Measurements from ENCODE around the genes MAGEB18, FTHL17, CYBB and SYTL5.

DNA sequence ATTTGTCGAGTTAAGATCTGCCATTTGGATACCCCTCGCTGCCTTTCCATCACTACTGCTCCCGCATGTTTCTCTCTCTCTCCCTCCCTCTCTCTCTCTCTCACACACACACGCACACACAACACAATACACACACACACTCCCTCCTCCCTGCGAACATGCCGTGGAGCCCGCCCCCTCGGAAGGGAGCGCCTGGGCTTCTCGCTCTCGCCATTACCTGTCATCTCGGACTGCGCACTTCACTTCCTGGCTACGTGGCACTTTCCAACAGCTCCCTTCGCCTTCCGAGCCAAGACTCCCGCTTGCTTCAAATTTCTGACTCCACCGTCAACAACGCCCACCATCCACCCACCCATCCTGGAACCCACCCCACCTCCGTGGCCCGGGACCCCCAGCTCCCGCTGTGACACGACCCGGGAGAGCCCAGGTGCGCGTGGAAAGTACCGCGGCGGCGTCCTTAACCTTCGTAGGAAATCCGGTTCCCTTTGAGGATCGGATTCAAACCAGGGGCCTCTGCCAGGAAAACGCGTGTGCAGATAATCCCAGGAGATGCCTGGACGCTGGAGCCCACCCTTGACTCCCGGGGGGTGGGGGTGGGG, 12.6 kb downstream of the ARX start:
- PRO-cap, result no peak
- RAMPAGE, long total RNA, 2 experiments, result no peak in any of the 2 experiments

GRCh38 chrX:26138249-26138558, at the start of gene MAGEB18:
TSS of gene MAGEB18 (plus strand) at chrX:26138343.
- PRO-cap, result no peak
- RAMPAGE, long total RNA, 2 experiments, result no peak in any of the 2 experiments

- PRO-cap, result no peak
- RAMPAGE, long total RNA, 2 experiments, result no peak in any of the 2 experiments
Observed at GRCh38 chrX:28043088-28043425, 61.8 kb upstream of the DCAF8L1 start.

DNA sequence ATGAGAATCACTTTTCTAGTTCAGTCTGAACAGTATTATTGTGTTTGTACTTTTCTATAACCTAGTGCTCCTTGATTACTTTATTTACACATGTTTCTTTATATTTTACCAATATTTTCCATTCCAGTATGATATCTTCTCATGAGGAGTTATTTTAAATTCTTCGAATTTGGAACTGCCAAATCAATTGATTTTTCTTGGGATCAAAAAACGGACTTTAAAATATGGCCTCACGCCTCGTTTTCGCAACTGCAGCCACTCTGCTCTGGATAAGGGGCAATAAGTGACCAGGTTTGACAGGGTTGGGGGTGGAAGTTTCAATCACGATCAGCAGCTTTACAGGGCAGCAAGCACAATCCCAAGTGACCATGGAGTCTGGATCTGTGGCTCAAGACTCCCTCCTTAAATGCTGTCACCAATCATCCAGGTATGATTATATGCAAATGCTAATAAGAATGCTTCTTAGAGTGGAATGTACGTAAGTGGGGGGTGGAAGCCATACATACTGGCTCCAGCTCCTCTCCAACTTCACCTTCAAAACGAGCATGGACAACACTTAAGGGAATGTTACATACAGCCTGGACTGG, 176.8 kb upstream of the DCAF8L1 start:
- PRO-cap, result no peak
- RAMPAGE, long total RNA, 2 experiments, result no peak in any of the 2 experiments

GRCh38 chrX:28851767-28852207, 264.5 kb downstream of the IL1RAPL1 start:
- PRO-cap, result no peak
- RAMPAGE, long total RNA, 2 experiments, result no peak in any of the 2 experiments

DNA sequence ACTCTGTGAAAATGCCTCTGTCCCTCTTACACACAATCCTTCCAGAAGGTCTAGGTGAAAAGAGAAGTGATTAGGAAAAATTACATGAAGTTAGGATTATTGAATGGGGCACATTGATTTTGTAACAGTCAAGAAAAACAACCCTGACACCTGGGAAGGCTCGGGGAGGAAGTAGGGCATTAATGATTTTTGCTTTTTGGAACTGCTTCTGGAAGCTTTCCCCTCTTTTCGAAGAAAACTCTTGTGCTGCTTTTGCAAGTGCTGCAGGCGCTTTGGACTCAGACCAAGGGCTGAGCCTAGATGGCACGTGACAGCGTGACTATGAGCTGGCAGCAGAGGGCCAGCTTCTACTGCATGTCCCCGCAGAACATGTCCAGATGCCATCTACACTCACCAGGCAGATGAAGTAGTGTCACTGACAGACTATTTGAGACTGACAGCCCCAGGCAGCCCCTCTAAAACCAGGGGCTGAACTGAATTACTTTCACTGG, 6.3 kb downstream of the NR0B1 start:
- PRO-cap, result no peak
- RAMPAGE, long total RNA, 2 experiments, result no peak in any of the 2 experiments

DNA sequence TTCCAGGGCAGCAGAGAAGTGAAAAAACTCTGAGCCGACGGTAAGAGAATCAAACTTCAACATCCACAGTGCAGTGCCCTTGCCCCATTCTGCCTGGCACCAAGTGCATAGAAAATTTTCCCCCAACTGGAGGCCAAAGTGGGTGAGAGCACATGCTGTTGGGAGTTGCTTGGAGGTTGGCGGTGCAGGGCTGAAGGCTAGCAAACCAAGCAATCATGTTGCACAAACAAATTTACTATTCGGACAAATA, 36.1 kb upstream of the GK start:
- PRO-cap, result unidirectional peak, plus-strand start at position 154 of the sequence
- RAMPAGE, long total RNA, 2 experiments, result no peak in any of the 2 experiments

- PRO-cap, result no peak
- RAMPAGE, long total RNA, 2 experiments, result no peak in any of the 2 experiments
Observed at GRCh38 chrX:30889791-30890055, 669 bp upstream of the TAB3 start.

DNA sequence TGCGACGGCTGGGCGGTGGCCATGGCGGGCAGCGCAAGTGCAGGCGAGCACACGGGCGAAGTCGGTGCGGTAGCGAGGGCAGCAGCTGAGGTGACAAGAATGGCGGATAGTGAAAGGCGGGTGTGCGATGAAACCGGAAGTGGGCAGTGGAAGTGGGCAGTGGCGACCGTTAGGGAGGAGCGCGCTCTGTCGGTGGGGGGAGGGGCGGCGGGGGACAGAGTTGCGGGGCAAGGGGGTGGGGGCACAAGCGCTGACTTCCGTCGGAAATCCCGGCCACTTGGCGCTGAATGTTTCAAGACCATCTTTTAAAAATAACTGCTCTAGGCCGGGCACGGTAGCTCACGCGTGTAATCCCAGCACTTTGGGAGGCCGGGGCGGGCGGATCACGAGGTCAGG, at the start of gene FTHL17:
Gene FTHL17, minus strand, starts transcription at position 111 of the 396 bp plus-strand sequence.
- PRO-cap, result no peak
- RAMPAGE, long total RNA, 2 experiments, result no peak in any of the 2 experiments

DNA sequence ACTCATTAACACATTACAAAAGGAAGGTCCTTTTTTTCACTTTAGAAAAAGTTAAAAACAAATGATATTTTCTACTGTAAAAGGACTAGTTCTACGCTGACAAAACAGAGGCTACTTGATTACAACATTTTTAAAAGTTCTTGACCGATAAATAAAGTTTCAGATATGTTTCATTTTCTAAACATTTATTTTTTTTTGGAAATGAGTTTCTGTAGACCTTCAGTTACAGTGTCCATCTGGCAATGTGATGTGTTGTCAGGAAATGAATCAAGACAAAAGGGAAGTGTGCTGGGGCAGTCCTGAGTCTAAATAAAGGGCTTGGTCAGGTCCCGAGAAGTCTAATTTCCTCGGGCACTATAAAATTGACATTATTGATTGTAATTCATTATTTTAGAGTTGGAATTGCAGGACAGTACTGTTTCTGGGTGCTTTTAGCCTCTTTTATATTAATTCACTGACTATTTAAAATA, 57.0 kb upstream of the FTHL17 start:
- PRO-cap, result no peak
- RAMPAGE, long total RNA, 2 experiments, result no peak in any of the 2 experiments

GRCh38 chrX:31337902-31338139, 266.0 kb upstream of the FTHL17 start:
- PRO-cap, result no peak
- RAMPAGE, long total RNA, 2 experiments, result no peak in any of the 2 experiments

- PRO-cap, result unidirectional peak, minus-strand start at chrX:31677079
- RAMPAGE, long total RNA, 2 experiments, result no peak in any of the 2 experiments
Observed at GRCh38 chrX:31676995-31677315, 605.1 kb upstream of the FTHL17 start.

GRCh38 chrX:32364374-32365005, 846.9 kb downstream of the DMD start:
- PRO-cap, result no peak
- RAMPAGE, long total RNA, 2 experiments, result no peak in any of the 2 experiments

- PRO-cap, result no peak
- RAMPAGE, long total RNA, 2 experiments, result no peak in any of the 2 experiments
Observed at GRCh38 chrX:32380447-32380784, 830.9 kb downstream of the DMD start.

DNA sequence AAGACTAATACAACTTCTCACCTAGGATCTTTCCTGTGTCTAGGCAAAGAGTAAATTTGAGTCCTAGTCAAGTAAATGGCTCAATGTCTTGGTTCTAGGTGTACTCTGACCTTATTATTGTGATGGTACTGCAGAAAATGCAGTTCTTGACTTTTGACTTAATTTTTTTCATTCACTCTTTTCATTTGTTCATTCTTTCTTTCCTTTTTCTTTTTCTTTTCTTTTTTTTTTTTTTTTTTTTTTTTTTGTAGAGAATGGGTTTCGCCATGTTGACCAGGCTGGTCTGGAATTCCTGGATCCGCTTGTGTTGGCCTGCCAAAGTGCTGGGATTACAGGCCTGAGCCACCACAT, 260.9 kb downstream of the TMEM47 start:
- PRO-cap, result no peak
- RAMPAGE, long total RNA, 2 experiments, result no peak in any of the 2 experiments

DNA sequence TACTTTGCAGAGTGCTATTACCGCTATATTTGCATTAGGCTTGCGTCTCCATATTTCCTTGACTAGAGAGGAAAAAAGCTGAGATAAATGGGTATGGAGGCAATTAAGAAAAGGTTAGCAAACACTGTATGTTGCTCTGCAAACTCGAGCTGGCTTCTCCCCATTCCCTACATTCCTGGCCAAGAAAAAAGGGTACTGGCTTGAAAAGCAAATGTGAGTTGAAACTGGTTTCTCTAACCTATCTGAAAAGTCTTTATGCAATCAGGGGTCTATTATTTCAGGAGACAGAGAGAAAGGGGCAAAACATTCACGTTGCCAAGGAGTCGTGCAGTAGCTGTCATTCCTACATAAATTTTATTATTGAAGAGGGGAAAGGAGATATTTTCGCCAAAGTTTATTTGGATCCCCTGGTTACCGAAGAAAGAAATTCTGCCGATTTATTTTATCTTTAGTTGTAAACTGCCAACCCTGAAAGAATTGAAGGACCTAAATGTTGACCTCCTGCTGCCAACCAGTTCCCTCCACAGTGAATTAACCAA, 2.1 kb downstream of the TMEM47 start:
- PRO-cap, result no peak
- RAMPAGE, long total RNA, 2 experiments, result no peak in any of the 2 experiments

DNA sequence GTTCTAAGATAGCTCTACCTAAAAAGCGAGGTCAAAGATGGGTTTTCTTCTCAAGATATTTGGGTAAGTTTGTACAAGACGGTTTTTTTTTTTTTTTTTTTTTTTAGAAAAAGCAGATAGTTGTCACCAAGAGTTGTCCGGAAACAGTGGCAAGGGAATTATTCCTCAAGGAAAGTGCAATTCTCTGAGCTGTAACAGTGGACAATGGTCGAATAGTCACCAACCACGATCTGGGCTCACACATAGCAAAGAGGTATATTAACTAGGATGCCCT, 650 bp upstream of the PRRG1 start:
- PRO-cap, result no peak
- RAMPAGE, long total RNA, 2 experiments, result no peak in any of the 2 experiments

DNA sequence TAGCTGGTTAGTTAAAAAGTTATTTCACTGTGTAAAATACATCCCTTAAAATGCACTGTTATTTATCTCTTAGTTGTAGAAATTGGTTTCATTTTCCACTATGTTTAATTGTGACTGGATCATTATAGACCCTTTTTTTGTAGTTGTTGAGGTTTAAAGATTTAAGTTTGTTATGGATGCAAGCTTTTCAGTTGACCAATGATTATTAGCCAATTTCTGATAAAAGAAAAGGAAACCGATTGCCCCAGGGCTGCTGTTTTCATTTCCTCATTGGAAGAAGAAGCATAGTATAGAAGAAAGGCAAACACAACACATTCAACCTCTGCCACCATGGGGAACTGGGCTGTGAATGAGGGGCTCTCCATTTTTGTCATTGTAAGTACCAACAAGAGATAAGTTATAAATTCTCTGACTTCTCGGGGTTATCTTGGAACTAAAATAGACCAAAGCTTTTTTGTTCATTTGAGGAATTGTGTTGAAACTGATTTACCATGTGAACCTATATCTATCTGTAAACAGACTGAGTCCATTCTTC, at the start of gene CYBB:
Gene CYBB, plus strand, starts transcription at position 312 of the 535 bp plus-strand sequence.
- PRO-cap, result no peak
- RAMPAGE, long total RNA, 2 experiments, result no peak in any of the 2 experiments

DNA sequence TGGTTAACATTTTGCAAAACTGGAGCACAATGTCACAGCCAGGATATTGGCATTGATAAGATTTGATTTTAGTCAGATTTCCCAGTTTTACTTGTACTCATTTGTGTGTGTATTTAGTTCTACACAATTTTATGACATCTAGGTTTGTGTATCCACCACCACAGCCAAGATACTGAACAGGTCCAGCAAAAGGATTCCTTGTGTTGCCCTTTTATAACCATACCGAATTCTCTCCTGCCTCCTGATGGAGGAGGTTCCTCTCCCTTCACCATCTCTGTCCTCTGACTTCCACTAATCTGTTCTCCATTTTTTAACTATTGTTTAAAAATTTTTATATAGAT, 13.6 kb downstream of the DYNLT3 start:
- PRO-cap, result no peak
- RAMPAGE, long total RNA, 2 experiments, result no peak in any of the 2 experiments

- PRO-cap, result no peak
- RAMPAGE, long total RNA, 2 experiments, result no peak in any of the 2 experiments
Observed at GRCh38 chrX:38006280-38006691, at the start of gene SYTL5. TSS of gene SYTL5 (plus strand) at chrX:38006553.

All from prostate gland (tissue), 2 donors.